Duodenum (tissue), 1 donor: ENCODE data around the gene NDUFB8.

GRCh38 chr10:100481301-100482155 lies 18.7 kb downstream of the WNT8B start:
- PRO-cap = no peak

DNA sequence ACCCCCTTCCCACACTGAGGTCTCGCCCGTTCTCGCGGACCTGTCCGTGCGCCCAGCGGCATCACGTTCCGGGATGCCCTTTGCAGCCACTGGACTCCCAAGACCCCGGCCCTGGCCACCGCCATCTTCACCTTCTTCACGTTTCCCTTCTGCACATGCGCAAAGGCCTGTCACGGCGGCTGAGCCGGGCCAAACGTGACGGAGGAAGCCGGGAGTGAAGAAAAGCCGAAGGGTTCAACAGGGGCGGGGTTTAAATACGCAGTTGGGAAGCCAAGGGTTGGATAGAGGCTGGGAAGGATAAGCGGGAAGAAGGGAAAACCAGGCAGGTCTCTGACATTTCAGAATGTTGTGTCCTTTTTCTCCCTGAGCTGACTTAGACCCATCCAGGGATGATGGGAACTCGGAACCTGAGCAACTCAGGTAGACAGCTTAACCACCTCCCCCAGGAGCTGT lies at the start of gene NDUFB8:
NDUFB8 (minus strand) TSS at position 145 of the 453 bp plus-strand sequence.
- PRO-cap = bidirectional peak, plus-strand start at position 198 of the sequence, minus-strand start at position 144 of the sequence

DNA sequence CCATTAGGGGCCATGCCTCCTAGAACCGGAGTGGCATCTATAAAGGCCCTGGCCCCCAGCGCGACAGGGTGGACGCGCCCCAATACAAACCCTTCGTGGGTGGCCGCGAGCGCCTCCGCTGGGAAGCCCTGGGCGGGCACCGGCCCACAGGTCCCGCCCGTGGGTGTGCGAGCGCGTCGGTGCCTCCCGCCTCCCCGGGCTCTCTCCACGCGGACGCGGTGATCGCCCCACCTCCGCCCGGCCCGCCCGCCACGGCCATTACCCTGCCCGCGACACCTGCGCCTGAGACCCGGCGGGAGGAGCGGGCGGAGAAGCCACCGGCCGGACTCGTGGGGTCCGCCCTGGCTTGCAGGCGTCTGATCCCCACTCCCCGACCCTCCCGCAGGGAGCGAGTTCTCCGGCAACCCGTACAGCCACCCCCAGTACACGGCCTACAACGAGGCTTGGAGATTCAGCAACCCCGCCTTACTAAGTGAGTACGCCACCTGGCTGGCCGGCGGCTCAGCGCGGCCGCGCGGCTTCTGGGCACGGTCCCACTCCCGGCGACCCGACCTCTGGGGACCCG lies 81.3 kb downstream of the PAX2 start:
- PRO-cap = no peak

DNA sequence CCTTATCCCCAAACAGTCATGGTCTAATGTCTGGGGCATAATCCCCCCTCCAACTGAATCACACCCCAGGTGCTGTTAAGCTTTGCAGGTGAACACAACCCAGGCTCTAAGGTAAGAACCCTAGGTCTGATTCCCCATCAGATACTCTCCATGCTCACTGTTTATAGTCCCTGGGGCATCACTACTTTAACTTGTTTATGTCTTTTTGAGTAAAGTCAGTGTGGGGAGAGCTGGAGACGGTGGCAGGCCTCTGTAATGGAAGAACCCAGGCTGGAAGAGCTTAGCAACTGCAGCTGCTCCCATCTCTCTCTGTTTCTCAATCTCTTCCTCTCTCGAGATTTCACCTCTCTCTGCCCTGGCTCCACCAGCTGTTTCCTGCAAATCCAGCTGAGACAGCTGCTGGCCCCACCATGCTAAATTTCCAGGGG lies 25.9 kb upstream of the SLF2 start:
- PRO-cap = no peak

GRCh38 chr10:100972495-100973101 lies 3.3 kb downstream of the SEMA4G start:
- PRO-cap = no peak

DNA sequence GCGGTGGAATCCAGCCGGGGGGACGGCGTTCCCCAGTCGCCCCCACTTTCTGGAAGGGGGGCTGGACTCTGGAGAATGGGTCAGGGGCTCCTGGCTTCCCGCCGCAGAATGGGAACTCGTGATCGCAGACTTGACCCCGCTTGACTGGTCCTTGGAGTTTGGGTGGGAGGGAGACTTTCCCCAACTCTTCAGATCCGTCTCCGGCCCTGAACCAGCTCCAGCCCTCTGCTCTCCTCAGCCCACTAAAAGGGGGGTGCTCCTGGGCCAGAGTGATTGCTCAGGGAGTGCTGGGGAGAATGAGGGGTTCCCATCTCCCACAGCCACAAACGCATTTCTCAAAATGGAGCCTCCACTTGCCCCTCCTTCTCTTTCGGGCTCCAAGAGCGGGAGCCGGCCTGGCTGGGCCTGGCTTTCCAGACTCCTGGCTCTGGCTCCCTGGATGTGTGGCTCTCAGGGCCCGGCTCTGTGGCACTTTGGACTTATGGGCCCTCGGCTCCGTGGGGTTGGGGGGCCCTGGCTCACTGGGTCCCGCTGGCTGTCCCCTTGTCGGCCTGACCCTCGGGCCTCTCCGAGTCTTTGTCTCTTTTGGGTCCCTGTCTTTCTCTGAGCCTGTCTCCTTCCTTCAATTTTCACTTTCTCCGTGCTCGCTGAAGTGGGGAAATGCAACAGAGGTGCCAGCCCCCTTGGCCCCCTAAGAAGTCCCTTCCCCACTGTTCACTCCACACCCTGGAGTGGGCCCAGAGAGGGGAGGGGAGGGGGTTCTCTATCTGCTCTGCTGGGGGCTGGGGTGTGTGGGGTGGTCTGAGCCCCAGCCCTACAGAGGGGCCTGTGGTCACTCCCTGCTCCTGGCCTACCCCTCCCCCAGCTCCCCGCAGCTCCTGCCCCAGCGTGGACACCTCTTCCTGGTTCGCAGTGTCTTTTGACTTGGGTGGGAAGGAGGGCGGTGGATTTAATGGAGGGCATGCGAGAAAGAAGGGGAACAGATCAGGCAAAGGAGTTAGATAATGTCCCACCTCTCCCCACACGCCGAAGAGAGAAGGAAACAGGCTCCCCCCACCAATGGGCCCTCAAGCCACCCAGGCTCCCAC lies 739 bp downstream of the LZTS2 start:
- PRO-cap = no peak

DNA sequence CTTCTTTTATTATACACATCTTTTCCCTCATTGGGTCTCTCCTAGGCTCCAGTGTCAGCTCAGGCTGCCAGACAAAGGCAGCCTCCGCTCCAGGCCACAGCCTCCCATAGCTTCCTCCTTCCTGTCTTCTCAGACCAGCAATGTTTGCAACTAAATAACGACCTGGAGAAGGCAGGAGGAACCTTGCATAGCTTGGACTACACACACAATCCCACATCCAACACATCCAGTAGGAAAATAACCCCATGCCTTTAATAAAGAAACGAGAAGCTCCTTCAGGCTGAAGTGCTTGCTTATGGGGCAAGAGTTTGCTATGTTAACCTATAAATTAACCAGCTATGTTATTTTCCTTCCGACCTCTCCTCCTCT lies 12.4 kb downstream of the SFXN3 start:
- PRO-cap = unidirectional peak, minus-strand start at position 129 of the sequence

DNA sequence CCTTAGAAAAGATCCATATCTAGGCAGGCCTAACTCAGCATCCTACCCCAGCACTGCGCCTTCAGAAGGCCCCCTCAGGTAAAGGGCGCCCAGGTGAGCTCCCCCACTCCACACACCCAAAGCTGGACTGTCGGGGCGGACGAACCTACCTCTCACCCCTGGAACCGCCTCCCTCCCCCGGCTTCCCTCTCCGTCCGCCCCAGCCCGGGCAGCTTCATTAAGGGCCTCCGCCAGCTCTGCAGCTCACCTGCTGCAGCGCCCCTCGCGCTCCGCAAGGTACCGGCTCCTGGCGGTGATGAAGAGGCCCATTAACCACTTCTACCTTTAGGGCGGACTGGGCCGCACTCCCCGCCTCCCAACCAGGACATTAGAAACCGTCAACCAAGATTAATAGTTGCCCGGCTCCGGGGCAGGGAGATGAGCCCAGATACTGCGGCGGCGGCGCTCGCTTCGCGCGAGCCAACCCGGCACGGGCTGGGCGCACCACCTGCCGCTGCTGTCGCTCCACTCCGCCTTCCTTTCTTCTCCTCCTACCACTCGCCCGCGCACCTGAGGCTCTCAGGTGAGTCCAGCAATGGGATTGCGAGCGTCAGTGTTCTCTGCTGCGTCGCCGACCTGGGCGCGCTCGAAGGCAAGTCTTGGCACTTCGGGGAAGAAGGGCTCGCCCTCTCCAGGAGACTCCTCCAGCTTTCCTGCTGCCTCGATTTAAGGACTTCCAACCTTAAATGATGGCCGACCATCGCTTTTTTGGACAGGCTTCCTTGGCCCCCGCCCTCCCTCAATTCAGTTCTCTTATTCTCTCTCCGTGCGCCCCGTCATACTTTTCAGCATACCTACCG lies 13.7 kb upstream of the KAZALD1 start:
- PRO-cap = unidirectional peak, plus-strand start at position 592 of the sequence

GRCh38 chr10:101052249-101052700 lies 9.5 kb upstream of the KAZALD1 start:
- PRO-cap = no peak

DNA sequence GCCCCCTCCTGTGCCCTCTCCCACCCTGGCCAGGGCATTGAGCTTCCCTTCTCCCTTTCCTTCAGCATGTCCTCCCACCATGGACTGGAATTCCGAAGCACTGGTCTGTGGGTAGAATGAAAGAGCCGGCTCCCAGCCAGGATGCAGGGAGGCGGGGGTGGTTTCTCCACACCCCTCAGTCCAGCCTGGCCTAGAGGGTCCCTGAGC lies 32.1 kb downstream of the KAZALD1 start:
- PRO-cap = no peak

DNA sequence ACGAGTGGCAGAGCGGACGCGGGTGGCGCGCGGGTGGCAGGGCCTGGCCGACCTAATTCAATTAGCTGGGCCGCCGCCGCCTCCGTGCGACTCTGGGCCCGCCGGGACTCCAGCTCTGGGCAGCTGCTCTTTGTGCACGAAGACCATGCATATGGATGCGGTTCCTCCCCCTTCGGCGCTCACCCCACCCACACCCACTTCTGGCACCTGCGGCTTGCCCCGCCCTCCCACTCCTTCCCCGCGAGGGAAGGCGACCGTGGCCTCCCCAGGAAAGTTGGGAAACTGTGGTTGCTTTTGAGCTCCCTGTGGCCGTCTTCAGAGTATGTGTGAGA lies 7.6 kb upstream of the TLX1 start:
- PRO-cap = unidirectional peak, minus-strand start at position 117 of the sequence

DNA sequence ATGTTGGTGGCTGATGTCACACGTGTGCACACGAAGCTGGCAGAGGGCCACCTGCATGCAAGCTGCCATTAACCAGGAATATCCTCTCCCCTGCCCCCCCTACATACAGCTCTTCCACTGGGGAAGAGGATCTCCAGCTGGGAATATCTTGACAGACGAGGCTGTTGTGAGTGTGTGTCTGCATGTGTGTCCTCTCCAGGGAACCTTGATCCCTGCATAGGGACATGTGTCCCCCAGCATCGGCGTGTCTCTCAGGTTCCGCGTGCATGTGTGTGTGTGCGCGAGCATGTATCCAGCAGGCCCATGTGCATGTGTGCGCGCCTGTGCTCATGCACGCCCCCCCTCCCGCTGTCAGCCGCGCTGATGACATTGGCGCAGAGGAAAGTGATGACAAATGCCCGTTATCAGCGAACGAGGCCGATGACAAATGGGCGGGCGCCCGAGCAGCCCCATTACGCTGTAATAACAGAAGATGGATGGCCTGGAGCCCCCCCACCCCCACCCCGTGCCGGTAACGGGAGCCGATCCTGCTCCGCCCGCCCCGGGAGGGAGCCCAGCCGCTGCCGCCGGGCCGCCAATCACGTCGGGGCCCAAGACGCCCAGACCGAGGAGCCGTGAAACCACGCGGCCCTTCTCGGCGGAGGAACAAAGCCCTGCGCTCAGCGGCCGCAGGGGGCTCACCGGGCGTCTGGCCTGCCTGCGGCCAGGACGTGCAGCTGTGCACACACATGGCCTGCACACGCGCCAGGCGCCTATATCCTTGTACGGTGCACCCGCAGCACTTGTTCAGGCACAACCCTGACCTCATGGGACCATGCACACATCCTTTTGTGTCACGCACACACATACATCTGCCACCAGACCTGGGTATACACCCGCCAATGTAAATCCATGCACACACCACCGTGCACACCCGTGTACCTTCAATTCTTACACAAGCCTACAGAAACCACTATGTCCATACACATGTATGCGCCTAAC lies 21.6 kb downstream of the POLL start:
- PRO-cap = no peak

- PRO-cap = no peak
These were observed 12.2 kb downstream of the POLL start for GRCh38 chr10:101575751-101576355.

DNA sequence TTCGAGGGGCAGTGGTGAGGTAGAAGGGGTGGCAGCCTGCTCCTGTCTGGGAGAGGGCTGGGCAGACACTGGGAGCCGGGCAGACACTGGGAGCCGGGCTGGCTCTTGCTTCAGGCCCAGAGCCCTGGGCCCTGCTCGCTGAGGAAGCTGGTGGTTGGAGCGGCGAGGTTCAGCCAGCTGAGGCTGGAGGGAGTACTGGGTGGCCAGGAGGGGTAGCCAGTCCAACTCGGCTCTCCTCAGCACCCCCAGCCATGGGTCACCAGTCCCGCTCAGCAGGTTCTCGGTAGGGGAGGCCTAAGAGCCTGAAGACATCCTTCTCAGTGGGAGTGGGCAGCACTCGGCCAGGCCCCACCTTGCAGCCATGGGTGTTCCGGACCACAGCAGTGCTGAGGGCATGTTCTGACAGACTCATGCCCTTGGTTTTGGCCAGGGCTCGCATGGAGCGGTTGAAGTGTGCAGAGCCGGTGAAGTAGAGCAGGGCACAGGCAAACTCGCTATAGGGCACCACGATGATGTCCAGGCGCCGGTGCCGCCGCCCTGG lies 8.8 kb downstream of the POLL start:
- PRO-cap = no peak

- PRO-cap = unidirectional peak, plus-strand start at chr10:101615182
These were observed 26.9 kb downstream of the DPCD start for GRCh38 chr10:101615099-101615443.

DNA sequence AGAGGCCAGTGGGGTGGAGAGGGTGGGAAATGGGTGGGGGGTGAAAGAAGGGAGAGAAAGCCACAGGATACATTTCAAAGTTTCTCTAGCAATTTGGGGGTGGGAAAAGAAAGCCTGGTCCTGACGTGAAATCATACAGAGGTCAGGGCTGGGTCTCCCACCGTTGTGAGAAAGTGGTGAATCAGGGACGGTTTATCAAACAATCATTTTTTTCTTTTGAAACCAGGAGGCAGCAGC lies 43.7 kb downstream of the FBXW4 start:
- PRO-cap = no peak

DNA sequence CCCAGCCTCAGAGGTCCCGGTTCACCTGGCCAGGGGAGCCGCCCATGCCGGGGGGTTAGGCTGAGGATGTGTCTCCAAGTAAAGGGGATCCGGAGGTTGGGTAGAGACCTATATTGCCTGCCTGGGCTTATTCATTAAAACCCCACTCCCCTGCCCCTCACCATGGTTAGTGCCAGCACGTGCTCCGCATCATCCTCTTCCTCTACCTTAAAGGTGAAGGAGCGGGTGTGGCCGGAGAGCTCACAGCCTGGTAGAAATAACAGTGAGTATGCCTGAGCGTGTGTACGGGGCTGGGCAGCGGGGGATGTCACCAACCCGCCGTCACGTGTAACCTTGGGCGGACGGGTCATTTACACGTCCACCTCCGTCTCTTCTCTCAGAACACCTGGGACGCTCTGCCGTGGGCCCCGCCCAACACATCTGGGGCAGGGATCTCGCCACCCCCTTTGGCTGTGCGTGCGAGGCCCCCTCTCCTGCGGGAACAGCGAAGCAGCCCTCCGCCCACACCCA lies 513 bp downstream of the NPM3 start:
- PRO-cap = no peak

DNA sequence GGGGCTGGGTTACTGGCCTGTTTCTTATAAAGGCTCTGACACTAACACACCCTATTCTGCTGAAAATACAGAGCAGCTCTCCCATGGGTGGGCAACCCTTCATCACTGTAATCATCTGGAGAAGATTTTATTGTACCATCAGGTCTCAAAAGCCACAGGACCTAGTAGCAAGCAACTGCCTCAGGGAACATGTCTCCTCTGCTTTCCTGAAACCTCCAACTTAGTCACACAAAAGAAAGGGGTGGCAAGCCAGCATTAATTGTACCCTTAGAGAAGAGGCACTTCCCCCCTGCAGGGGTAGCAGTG lies 81.7 kb downstream of the ARMH3 start:
- PRO-cap = no peak

- PRO-cap = no peak
These were observed 844 bp downstream of the ARMH3 start for GRCh38 chr10:102055149-102055509.

DNA sequence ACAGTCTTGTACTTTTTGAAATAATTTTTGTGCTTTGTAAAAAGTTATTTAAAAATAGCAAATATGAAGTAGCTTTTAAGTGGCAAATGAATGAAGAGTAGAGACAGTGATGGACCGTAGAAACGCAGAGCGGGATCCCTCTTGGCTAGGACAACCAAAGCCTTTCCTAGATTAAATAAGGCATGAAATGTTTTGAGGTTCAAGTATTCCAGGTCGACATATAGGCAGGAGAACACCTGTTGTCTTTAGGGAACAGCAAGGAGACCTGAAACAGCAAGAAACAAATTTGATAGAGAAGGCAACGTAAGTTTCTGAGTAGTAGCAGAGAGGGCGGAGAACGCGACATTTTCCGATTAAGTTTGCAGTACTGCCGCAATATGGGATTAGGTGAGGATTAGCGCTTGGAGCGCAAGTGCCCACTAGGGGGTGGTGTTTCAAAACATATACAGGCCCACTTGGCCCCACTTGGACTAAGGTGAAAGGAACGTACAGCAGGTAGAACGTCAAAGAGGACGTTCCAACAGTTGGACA lies 563 bp upstream of the PPRC1 start:
- PRO-cap = unidirectional peak, plus-strand start at position 473 of the sequence